Measurements from ENCODE around the genes GDF10 and ARHGAP22.

DNA sequence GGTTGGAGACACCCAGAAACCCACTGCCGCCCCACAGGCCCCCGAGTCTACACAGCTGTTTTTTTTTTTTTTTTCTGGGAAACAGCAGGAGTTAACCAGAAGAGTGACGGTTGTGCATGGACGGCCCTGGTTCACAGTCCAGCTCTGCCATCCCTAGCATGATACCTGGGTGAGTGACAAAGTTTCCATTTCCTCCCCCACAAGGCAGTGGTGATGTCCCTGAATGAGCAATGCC lies 154.5 kb upstream of the GDF10 start:
- PRO-cap: no peak

DNA sequence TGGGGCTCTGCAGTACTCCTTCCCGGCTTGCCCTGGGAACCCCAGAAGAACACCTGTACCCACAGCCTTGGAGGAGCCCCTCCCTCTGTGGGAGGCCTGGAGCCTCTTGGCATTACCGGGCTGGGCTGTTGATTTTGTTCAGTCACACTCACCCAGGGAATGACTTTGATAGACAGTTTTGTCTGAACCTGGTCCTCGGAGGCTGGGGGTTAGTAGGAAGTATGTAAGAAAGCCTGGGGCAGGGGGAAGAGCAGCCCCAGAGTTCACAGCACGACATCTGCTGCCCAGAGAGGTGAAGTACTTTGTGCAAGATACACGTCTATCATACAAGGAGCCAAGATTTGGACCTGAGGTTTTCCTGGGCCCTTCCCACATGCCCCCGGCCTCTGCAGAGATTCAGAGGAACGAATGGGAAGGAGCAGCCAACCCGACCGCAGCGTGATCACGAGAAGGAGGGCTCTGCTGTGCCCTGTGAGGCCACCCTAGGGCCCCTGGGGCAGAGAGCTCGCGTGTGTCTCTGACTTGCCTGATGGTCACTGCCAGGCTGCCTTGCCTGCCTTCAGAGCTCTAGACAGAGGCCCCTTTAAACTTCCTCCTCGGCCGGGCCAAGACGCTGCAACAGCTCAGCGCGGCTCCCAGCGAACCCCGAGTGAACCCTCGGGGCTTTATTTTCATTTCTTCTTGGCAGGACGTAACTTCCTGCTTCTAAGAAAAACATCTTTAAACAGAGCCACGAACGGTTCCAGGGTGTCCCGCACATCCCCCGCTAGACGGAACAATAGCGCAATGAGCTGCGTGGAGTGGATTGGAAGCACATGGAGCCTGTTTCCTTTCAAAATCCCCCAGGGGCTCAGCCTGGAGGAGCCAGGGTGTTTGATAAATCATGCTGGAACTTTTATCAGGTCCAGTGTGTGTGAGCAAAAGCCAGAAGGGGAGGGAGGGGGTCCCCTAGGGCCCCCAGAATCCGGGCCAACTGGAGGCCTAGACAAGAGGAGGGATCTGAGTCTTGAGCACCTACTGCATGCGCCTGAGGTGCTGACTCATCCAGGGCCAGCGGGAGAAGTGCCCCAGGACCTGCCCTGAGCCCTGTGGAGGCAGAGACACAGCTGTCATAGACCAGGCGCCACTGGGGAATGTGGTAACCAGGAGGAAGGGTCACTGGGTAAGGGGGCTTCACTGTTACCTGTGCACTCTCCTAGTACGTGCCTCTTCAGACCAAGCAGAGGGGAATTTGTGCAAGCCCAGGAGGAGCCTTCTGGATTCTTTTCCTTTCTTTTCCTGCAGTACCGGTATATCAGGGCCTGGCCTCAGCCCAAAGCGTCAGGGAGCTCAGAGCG lies 134.2 kb upstream of the GDF10 start:
- PRO-cap: no peak

GRCh38 chr10:47299939-47300979 lies at the start of gene GDF10:
GDF10 (plus strand) TSS chr10:47300197.
- PRO-cap: no peak

DNA sequence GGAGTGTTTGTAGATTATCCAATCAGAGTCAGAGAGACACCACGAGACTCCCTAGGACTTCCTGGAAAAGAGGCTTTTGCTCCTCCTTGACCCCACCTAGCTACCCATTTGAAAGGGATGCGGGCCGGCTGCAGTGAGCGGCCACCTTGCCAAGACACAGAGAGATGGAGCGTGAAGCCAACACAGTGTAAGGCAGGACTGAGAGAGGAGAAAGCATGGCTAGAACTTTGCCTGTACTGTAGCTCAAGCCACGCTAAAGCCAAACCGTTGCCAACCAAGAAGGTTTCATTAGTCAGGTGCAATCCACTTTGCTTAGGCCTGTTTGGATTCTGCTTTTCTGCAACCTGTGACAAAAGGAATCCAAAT lies 3.4 kb upstream of the GDF2 start:
- PRO-cap: no peak

GRCh38 chr10:48363948-48364333 lies 57.5 kb downstream of the MAPK8 start:
- PRO-cap: no peak

GRCh38 chr10:48369473-48369971 lies 63.0 kb downstream of the MAPK8 start:
- PRO-cap: no peak

DNA sequence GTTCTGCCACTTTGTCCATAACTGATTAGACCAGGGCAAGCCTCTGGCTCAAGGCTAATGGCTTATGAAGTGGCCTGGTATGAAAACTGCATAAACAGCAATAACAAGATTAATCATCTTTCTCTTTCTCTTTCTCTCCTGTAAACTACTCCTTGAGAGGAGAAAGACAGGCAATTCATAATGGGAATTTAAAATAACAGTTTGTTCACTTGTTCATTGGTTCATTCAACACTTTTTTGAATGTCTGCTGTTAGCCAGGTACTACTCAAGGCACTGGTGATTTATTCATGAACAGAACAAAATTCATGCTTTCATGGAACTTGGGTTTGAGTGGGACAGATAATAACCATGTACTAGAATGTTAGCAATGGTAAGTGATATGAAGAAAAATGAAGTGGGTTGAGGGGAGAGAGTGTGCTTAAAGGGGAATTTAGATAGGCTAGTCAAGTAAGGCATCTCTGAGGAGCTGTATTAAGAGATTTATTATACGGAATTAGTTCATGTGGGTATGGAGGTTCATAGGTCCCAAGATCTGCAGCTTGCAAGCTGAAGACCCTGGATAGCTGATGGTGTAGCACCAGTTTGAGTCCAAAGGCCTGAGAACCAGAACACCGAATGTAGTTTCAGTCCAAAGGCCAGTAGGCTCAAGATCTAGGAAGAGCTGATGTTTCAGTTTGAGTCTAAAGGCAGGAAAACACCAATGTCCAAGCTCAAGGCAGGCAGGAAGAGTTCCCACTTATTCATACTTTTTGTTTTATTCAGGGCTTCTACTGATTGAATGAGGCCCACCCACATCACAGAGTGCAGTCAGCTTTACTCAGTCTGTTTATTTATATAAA lies 83.2 kb downstream of the MAPK8 start:
- PRO-cap: no peak

DNA sequence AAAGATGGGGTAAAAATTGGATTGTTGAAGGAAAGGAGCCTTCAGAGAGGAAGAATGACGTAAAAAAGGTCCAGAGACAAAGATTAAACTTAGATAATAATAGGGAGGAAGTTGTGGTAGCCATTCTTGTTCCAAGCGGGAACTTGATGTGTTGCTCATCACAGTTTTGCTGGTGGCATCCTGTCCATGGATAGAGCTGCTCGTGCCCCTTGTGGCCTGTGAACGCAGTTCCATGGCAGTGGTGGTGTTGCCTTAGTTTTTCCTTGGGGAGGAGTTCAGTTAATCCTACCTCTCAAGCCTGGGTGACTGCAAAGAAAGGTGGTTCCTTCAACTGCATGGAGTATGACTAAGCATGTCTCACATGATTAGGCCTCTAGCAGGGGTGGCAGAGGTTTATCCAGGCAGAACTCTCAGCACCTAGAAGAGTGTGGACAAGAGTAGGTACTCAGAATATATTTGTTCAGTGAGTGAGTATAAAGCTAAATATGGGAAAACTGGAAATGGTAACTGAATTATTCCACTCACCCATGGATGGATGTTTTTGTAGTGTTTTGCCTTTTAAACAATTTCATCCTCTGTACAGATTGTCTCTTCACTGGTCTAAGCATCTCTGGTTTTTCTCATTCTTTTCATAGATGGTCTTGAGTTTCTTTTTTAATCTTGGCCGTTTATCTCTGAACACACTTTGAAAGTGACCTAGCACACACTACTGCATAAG lies 99.8 kb downstream of the MAPK8 start:
- PRO-cap: no peak

DNA sequence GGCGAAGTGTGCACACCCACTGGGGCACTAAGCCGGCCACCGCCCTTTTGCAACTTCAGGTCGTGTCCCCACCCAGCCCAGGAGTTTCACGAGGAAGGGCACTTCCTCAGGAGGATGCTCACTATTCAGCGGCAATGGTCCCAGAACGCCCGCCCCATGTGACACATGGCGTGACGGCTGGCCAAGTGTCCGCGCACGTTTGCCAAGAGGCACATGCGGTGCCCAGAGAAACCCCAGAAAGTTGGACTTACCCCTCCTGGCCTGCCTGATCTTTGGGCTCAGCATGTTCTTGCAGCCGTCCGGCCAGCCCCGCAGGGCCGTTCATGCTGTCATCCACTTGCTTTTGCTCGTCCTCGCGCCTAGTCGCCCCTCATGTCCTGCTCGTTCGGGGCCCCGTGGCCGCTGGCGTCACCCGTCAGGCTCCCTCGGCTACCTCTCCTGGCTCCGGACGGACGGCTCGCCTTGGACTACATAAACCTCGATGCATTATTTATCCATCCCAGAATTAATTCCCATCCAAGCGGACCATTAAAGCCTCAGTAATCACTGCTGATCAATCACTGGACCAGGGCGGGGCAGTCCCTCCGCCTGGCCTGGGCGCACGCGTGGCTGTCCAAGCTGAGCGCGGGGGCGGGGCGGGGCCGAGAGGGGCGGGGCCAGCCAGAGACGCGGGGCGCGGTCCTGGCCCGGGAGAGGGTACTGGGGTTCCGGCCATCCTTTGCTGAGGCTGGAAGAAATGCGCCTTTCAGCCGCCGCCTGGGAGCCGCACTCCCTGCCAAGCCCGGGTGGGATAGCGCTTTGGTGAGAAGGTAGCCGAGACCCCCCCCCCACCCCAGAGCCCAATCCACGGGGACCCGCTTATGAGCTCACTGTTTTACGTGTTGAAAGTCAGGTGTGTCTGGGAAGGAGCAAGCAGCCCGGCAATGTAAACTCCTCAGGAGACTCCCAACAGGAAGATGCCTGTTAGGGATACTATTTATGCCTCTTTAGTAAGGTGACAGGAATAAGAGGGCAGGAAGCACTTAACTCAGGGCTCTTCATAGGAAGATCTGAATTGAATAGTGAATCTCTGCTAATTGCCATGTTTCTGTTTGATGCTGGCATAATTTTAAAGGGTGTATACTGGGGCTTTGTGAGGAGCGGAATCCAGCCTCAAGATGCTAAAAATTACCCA lies at the start of gene ARHGAP22:
ARHGAP22 (minus strand) TSS at position 562 of the 1,174 bp plus-strand sequence.
- PRO-cap: no peak

GRCh38 chr10:49177093-49177840 lies 10.9 kb downstream of the TMEM273 start:
- PRO-cap: no peak

DNA sequence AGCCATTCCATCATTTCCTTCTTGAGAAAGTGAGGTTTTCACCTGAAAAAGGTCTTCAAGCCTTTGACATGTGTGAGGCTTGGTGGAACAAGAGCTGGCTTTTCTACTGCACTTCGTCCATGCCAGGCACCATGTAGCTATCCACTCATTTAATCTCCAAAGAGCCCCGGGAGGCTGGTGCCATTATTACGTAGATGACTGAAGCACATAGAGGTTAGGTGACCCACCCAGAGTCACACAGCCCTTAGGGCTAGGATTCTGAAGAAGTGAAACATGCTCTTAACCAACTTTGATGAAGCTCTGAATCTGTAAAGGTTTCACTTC lies 33.5 kb downstream of the DRGX start:
- PRO-cap: no peak

- PRO-cap: no peak
These were observed 2.5 kb upstream of the DRGX start for GRCh38 chr10:49398358-49398749.

GRCh38 chr10:49524027-49524952 lies 14.6 kb downstream of the ERCC6 start:
- PRO-cap: no peak

DNA sequence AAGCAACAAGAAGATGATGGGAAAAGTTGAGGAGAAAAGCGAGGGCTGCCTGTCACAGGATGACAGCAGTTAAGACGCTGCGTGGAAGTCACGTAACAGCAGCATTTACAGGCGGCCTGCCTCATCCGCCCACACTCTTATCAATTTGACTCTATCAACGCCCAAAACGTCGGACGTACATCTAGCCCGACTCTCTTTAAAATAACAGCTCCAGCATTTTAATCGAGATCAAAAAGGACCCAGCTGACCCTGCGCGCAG lies 561 bp downstream of the ERCC6 start:
- PRO-cap: no peak

GRCh38 chr10:49940881-49941281 lies 946 bp downstream of the PARG start:
- PRO-cap: no peak

DNA sequence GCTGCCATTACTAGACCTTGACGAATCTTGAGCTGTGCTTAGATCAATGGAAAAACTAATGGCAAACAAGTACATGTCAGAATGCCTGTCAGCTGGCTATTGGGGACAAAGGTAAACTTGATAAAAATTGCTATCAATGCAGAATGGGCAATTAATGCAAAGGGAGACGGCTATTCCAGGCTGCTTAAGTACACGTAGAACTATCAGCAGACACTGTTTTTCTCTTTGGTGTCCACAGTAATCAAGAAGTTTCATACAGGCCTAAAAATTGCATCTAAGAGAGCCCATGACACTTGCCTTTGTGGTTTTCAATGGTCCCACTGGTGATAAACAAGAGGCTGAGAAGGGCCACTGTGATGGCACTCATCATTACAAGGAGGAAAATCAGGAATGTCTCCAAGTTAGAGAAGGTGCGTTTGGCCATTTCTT lies 3.1 kb downstream of the ASAH2 start:
- PRO-cap: no peak

DNA sequence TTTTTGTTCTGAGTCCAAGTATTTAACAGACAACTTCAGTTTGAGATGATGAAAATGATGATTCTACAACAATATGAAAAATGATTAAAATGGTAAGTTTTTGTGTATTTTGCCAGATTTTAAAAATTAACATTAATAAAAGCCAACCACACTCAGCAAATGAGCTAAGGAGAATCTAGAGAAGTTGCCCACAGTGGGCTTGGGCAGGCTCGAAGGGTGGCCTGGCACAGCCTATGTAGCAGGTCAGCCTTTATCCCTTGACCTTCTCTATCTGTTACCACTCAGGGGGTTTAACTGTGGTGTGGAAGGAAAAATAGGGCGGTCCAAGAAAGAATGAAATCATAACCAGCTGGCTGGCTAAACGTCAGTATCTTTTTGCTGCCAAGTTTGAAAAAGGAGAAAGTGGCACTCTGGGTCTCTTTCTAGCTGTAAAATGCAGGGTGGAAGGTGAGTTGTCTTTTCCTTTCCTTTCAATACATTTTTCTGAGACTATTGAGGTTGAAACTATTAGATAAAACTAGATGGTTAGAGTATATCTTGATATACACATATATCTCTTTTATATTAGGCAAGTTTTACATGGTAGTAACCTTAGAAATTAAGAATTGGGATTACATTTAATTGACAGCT lies 130.3 kb upstream of the ASAH2 start:
- PRO-cap: no peak

DNA sequence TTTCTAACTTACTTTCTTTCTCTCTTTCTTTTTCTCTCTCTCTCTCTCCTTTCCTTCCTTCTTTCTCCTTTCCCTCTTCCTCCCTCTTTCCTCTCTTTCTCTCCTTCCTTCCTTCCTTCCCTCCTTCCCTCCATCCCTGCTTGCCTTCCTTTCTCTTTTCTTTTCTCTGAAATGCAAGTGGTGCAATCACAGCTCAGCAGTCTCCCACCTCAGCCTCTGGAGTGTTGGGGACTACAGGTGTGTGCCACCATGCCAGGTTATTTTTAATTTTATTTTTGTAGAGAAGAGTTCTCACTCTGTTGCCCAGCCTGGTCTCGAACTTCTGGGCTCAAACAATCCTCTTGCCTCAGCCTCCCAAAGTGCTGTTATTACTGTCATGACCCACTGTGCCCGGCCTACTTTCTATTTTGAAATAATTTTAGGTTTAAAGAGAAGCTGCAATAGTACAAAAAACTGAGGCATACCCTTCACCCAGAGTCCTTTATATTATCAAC lies 133.1 kb upstream of the ASAH2 start:
- PRO-cap: no peak

- PRO-cap: no peak
These were observed 144.9 kb upstream of the ASAH2 start for GRCh38 chr10:50396136-50396693.

DNA sequence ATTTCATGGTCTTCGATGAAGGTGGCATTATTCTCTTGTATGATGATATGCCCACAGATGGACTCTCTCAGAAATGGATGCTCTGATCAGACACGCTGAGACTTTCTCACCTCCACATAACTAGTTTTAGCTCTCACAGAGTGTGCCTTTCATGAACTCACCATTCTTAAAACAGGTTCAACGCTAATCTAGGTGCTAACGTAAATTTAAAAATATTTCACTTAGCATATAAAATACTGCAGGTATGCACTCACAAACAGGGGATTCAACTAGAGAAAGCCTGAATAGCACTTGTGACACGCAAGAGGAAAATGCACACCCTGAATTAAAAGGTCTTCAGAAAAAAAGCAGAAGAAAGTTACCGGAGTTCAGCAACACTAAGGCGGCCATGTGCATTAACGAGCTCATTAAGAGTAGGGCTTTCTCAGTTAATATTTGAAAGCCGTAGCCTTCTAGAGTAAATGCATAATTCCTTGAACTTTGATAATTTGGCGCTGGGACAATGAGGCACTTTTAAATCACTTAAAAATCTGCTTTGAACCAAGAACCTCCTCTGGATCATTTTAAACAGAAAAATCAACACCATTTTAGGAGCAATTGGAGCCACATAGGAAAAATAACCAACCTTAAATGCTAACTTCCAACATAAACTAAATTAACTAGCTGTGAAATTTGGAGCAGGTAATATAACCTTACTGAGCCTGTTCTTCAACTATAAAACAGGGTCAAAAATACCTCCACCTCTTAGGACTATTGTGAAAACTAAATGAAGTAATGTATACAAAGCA lies 164.5 kb upstream of the ASAH2 start:
- PRO-cap: no peak